Thoracic aorta endothelial cell (primary cell): ENCODE data around the genes ZNF649 and ZNF615.

DNA sequence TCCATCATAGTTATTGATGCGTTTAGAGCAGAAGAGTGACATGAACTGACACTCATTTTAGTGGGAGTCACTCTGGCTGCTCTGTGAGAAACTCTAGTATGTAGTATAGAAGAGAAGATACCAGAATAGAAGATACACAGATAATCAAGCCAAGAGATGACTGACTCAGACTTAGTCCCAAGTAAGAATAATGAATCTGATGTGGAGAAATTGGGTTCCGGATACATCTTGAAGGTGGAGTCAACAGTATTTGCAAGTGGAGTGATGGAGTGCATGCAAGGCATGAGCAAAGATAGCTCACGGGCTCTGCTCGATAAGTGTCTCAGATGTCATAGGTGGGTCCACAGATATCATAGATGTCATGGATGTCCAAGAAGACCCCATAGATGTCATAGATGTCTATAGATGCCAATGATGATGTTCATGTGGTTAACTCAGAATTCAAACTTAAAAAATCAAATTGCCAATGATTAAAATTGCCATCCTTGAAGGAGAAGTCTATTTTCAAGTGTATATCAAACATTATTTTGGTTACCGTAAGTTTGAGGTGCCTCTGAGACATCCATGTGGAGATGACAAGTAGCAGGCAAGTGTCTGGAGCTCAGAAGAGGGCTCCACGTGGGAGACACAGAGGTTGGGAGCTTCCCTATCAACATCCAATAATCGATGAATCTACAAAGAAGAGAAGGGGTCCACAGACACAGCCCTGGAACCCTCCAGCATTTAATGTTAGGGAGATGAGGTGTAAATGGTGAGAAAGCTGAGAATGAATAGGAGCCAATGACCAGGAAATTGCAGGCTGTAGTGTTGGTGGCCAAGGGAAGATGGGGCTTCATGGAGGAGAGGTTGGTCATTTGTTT is 12.9 kb upstream of the SIGLECL1 start:
- CAGE, long polyA plus RNA, result no peak

DNA sequence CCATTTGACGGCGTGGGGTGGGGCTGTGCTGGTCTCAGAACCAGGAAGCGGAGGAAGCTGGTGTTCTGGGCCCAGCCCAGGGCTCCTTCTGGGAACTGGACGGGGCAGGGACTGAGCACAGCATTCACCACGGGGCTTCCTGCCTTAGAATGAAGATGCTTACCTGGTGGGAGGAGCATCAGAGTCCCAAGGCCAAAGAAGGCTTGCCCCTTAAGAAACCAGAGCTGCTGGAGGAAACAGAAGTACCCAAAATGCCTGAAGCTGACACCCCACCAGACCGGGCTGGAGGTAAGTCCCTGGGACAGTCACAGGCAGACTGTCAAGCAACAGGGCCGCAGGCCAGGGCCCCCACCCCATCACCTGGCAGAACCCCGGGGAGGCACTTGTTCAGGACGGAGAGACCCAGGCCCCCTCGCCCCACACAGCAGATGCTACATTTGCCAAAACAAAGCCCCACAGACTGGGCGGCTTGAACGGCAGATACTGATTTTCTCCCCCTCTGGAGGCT is 17.8 kb upstream of the IGLON5 start:
- CAGE, long polyA plus RNA, result no peak

- CAGE, long polyA plus RNA, result no peak
Measured at GRCh38 chr19:51338646-51339488, 3.1 kb downstream of the VSIG10L start.

DNA sequence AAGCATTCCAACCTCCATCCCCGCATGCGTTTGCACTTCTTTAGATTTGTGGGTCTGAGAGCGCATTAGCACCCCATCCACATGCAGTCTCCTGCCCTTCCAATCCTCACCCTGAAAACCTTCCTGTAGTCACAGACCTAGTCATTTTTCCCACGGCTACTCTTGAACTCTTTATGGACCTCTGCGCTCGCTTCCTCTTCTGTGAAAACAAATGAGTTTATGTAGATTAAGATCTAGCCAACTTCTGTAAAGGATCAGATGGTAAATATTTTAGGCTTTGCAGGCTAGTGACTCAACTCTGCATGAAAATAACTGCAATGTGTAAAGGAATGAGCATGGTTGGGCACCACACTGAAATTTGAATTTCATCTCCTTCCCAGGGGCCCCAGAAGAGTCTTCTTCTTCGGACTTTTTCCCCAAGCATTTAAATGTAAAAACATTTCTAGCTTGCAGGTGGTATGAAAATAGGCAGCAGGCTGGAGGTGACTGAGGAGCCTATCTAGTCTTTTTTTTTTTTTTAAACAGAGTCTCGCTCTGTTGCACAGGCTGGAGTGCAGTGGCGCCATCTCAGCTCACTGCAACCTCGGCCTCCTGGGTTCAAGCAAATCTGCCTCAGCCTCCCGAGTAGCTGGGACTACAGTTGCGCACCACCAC is 8.5 kb downstream of the SIGLEC10 start:
- CAGE, long polyA plus RNA, result no peak

DNA sequence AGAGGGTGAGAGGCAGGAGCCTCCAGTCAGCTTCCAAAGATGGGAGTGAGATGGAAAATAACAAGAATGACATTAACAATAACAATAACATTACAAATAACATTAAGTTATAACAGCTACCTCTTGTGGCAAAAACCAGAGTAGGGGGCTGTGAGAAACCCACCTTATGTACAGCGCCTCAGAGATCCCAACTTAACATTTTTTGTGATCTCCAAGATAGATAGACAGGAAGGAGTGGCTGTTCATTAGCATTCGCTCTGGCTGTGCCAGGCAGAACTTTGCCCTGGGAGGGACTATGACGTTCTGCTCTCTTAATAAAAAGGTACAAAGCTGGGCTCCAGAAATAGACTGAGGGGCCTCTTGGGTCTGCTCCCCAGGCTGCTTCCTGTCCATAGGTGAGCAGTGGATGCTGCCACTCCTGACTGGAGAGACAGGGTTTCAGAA is 15.0 kb upstream of the SIGLEC8 start:
- CAGE, long polyA plus RNA, result no peak

GRCh38 chr19:51541402-51542131 is 10.1 kb upstream of the SIGLEC6 start:
- CAGE, long polyA plus RNA, result no peak

- CAGE, long polyA plus RNA, result no peak
Measured at GRCh38 chr19:51551578-51552151, 19.4 kb upstream of the ZNF175 start.

DNA sequence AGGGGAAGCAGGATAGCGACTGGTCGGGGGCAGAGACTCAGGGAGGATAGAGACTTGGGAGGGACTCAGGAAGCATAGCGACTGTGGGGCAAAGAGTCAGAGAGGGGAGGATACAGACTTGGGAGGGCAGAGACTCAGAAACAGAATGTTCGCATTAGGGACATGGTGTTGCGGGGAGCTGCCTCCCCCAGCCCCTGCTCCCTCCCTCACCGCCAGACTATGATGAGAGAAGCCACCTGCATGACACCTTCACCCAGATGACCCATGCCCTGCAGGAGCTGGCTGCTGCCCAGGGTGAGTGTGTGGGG is 1.1 kb downstream of the SPACA6 start:
- CAGE, long polyA plus RNA, result no peak

GRCh38 chr19:51704455-51704885 is 11.3 kb downstream of the SPACA6 start:
- CAGE, long polyA plus RNA, result no peak

DNA sequence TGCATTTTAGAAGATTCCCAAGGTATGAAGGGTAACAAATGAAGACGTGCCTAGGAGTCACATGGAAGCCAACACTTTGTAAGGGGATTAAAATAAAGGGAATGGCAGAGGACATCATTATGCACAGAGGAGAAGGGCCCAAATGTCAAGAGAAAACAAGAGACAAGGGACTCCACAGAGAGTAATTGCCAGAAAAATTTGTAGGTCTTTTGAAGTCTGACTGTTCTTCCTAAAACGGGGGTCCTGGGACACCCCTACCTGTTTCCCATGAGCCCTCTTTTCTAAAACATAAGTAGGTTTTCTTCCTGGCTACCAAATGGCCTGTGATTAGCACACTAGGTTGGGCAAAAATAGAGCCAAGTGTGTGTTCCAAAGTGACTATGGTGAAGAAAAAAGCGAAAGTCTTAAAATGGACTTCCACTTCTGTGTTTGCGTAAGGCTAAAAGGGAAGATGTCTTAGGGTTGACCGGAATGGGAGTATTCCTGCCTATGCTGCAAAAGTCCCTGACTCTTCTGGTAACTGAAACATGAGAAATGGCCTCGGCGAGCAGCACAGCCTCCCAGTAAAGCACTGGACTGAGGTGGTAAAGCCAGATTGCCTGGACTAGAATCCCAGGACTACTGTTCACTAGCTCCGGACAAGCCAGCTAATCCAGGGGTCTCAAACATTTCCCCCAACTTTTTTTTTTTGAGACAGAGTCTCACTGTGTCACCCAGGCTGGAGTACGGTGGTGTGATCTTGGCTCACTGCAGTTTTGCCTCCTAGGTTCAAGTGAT is 2.4 kb upstream of the FPR1 start:
- CAGE, long polyA plus RNA, result no peak

DNA sequence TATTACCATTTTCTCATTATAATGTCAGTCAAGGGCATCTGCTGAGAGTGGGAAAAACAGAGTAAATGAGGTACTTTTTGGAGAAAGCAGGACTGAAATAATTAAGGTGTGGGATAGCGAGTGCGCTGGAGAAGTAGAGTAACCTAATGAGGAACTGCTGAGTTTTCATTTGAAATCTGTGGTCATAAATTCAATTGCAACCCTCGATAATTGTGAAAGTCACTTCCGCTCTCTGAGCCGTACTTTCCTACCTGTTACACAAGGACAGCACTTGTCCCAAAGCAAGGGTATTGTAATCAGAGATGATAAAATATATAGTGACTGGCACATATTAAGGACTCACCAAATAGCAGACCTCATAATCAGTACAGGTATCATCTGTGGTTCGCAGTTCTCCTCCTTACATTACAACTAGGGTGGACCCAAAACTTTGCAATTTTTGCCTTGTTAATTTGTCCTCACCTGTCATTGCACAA is 3.4 kb downstream of the FPR2 start:
- CAGE, long polyA plus RNA, result no peak

DNA sequence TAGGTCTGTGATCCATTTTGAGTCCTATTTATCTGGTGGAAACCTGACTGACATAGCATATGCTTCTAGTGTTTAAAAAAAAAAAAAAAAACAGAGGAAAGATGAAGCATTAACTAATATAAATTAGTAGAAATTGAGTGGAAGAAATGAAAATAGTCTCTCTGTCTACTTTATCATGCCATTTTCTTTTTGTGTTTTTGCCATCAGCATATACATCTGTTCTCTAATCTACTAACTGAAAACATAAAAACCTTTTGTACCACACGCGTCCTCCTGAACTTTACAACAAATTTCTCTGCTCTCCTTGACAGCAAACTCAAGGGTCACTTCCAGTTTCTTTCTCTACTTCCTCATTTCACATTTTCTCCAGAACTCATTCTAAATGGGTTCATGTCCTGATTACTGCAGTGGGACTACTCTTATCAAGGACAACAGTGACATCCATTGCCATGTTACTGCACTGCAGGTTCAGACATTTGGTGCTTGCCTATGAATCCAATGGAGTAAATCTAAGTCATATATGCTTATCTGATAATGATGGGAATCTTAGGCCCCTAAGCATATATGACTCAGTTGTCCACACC is 35.2 kb downstream of the FPR3 start:
- CAGE, long polyA plus RNA, result no peak

DNA sequence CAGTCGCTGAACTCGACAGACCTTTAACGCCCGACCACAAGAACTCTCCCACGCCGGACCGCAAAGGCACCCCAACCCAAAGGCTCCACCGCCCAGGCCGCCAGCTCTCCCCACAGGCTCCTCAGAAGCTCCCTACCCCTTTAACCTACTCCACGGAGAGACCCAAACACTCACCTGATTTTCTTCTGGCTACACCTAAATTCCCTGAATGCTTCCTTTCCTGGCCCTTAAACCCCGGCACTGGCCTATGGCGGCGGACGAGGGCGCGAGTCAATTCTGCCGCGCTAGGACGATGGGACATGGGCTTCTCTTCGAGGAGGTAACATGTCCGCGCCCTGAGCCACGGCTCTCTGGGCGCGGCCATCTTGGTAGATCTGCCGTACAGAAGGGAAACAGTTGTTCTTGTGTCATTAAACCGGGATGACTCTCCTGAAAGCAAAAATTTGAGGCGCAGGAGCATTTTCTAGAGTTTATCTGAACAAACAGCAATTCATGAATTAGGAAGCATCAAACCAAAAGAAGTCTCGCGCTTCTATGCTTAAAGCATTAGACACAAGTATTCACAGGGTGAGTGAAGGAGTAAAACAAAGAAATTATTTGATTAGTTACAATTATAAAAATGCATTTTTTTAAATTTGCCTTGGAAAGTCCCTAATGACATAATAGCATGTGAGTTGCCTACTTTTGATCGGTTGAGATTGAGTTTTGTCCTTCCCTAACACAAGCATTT is at the start of gene ZNF649:
ZNF649 (minus strand) TSS at position 278 of the 730 bp plus-strand sequence.
- CAGE, long polyA plus RNA, result no peak

DNA sequence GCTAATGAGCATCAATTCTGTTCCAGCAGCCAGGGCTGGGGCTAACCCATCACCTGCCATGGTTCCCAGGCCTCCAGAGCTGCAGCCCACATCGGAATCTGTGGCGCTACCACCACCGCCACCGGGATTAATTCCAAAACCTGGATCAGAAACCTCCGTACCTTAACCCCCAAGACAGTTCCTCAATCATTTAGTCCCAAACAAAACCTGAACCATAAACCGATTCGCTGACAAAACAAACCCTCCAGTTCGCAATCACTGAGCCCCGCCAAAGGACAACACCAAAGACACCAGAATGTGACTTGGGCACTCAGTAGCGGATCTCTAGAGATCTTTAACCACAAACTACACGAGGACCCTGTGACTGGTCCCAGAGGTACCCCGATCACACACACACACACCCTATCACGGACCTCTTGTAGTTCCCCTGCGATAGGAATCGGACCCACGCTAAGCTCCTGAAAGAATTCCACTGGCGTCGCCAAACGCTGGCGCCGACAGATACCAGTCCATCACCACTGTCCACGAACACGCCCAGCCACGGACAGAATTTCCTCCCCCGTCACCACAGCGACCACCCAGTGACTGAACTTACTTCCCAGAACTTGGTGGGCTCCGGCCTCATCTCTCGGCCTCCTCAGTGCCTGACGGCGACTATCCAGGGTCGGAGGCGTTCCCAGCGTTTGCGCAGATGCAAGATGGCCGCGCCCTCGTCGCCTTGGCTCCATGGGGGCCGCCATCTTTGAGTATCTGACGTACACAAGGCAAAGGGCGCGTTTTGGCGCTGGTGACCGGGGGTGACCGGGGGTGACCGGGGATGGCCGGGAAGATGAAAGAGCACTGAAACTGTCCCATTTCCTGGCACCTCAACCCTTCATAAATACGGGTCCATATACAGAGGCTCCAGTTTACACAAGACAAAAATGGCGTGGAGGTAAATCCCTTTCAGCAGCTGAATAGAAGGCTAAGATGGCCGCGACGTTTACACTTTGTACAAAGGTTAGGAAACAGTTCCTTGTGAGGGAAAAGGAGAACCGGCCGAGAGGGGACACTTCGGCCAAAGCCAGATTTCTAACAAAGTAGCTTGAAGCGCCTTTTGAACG is at the start of gene ZNF615:
ZNF615 (minus strand) TSS at position 666 of the 1,103 bp plus-strand sequence.
- CAGE, long polyA plus RNA, result no peak

DNA sequence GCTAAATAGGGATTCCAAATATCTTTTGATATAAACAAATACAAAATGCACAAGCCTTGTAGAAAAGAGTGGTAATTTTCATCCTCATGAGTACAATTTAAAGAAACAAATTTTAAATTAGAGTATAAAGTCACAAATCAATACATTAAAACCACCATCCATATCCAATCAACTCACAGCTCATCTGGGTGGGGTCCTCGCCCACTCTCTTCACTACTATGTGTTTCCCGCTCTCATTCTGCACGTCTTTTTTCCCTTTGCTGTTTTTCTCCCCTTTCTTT is 1.5 kb downstream of the ZNF616 start:
- CAGE, long polyA plus RNA, result no peak

- CAGE, long polyA plus RNA, result no peak
Measured at GRCh38 chr19:52197857-52198494, 8.1 kb downstream of the PPP2R1A start.

GRCh38 chr19:52204059-52204777 is 14.4 kb downstream of the PPP2R1A start:
- CAGE, long polyA plus RNA, result no peak

DNA sequence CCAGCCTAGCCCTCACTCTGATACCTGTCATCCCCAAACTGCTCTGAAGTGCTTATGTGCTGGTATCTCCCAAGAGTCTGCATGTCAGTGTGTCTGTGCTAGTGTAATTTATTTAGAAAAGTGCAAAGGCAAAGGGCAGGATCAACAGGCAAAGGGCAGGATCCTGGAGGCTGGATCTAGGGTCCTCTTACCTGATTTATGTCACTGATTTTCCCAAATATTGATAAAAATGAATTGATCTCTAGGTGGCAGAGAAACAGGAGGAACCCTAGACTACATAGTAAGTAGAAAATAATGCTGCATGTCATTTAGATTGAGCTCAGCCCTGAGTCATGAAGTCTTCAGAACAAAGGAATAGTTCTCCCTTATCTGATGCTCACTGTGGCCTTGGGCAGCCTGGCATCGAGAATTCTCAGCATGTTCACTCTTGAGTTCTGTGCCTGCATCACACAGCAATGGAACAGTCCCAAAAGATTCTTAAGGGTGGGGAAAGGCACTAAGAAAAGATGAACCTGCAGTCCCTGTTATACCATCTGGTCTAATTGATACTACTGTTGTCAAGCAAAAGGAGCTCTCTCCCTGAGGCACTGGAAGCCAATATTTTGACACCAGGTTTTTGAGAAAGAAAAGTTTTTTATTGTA is 38.4 kb upstream of the ZNF766 start:
- CAGE, long polyA plus RNA, result no peak

GRCh38 chr19:52638654-52639149 is 51.6 kb downstream of the ENSG00000269825 start:
- CAGE, long polyA plus RNA, result no peak

- CAGE, long polyA plus RNA, result no peak
Measured at GRCh38 chr19:52809575-52810107, 11.8 kb downstream of the ZNF28 start.